Aortic smooth muscle cell (primary cell): ENCODE data around the genes HEXIM2 and ARL17B.

GRCh38 chr17:45021430-45022752, 29.5 kb downstream of the DCAKD start:
- RRBS = 14% methylated on average over 7 of the region's 67 CpGs

DNA sequence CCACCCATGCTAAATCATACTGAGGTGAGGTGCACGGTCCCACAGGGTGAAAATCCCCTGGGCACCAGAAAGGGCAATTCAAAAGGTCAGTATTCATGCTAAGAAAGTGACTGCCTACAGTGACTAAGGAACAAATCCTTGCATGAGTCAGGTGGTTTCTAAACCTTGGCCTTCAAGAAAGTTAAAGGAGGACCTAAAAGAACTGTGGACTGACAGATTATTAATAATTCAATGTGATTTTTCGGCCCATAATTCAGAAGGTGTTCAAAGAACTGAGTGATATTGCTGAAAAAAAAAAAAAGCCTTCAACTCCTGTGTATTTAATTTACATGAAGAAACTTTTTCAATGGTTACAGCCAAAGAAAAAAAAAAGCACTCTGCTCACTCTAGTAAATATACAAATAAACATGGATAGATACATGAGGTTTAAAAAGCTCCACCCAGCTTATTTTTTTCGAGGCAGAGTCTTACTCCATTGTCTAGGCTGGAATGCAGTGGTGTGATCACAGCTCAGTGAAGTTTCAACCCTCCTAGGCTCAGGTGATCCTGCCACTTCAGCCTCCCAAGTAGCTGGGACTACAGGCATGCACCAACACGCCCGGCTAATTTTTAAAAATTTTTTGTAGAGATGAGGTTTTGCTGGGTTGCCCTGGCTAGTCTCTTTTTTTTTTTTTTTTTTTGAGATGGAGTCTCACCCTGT, 4.4 kb downstream of the DCAKD start:
- RRBS = no CpG with 5 or more reads among the region's 5 CpGs

DNA sequence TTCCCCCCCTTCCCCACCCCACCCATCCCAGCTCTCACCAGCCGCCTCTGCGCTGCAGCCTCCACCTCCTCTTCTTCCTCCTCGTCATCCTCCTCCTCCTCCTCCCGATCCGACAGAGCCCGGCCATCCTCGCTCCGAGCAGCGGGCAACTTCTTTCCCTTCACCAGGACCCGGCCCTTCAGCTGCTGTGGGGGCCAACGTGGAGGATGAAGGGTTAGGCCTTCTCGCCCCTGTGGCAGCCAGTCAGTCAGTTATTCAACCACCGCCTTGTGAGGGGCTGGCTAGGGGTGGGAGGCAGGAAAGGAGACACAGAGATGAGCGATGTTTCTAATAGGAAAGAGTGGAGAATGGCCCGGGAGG, 17.0 kb downstream of the PLCD3 start:
- RRBS = 97% methylated on average over 5 of the region's 15 CpGs

GRCh38 chr17:45129302-45130566, 2.6 kb downstream of the PLCD3 start:
- RRBS = no CpG with 5 or more reads among the region's 22 CpGs

DNA sequence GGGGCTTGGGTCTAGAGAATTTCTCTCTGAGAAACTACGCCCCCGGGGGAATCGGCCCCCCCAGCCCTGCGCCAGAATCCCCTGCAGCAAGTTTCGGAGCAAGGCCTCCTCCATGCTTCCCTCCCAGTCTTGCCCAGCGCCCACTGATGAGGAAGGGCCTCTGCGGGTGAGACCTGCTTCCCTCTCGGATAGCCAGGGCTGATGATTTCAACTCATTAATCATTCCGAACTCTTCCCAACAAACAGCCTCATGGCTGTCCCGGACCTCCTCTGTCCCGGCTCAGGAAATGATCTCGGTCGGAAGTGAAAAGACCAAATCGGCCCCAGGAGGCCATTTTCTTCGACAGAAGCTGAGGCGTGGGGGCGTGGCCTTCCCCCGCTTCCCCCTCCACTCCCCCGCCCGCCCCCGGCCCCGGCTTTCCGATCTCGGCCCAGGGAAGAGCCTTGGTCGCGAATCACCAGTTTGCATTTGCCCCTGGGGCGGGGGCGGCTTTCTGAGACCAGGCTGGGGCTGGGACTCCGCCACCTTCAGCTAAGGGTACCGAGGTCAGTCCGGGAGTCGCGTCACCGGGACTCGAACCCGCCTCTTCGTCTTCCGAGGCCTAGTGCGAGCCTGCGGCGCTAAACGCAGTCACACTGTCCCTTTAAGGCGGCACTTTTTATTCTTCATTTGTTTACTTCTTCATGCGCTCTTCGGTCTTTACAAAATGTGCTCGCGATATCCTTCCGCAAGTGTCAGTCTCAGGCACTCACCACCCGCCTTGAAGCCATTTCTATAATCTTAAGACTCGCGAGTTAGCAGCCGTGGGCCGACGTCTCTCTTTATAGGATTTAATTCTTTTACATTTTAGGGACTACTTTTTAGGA, 896 bp upstream of the HEXIM1 start:
- RRBS = no CpG with 5 or more reads among the region's 54 CpGs

GRCh38 chr17:45161761-45162176, at the start of gene HEXIM2:
TSS of gene HEXIM2 (plus strand) at chr17:45161875.
- RRBS = no CpG with 5 or more reads among the region's 11 CpGs

GRCh38 chr17:45235184-45235652, 13.5 kb downstream of the FMNL1 start:
- RRBS = no CpG with 5 or more reads among the region's 5 CpGs

- RRBS = no CpG with 5 or more reads among the region's 13 CpGs
Observed at GRCh38 chr17:45254828-45255313, 7.0 kb downstream of the SPATA32 start.

GRCh38 chr17:45284280-45285329, 22.7 kb upstream of the SPATA32 start:
- RRBS = no CpG with 5 or more reads among the region's 22 CpGs

GRCh38 chr17:45380398-45380698, 52.3 kb downstream of the ARHGAP27 start:
- RRBS = no CpG with 5 or more reads among the region's 8 CpGs

GRCh38 chr17:45408570-45409428, 23.9 kb downstream of the ARHGAP27 start:
- RRBS = no CpG with 5 or more reads among the region's 11 CpGs

- RRBS = 1% methylated on average over 5 of the region's 76 CpGs
Observed at GRCh38 chr17:45620092-45620972, 129.8 kb upstream of the PLEKHM1 start.

DNA sequence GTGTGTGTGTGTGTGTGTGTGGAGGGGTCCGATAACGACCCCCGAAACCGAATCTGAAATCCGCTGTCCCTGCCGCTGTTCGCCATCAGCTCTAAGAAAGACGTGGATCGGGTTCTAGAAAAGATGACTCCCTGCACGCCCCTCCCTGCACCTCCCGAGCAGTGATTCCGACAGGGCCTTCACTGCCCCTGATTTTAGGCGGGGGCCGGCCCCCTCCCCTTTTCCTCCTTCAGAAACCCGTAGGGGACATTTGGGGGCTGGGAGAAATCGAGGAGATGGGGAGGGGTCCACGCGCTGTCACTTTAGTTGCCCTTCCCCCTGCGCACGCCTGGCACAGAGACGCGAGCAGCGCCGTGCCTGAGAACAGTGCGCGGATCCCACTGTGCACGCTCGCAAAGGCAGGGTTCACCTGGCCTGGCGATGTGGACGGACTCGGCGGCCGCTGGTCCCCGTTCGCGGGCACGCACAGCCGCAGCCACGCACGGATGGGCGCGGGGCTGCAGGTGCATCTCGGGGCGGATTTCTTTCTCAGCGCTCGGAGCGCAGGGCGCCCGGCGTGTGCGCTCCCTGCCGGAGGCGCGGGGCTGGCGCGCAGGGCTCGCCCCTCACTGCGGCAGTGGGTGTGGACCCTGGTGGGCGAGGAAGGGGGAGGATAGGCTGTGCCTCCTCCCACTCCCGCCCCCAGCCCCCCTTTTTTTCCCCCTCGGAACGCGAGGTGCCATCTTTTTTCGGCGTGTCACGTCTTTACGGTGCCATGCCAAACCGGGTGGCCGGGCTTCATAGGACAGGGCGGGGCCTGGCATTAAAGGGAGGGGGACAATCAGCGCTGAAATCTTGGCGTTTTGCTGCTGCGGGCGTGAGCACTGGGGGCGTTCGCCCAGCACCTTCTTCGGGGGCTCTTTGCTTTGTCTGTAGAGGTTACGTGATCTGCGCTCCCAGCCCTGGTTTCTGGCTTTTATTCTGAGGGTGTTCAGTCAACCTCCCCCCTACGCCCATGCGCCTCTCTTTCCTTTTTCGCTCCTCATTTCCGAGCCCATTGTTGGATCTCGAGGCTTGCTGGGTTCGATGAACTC, 1.1 kb downstream of the MAPT start:
- RRBS = no CpG with 5 or more reads among the region's 85 CpGs

GRCh38 chr17:45949030-45949593, 49.9 kb upstream of the STH start:
- RRBS = 3% methylated on average over 6 of the region's 31 CpGs

DNA sequence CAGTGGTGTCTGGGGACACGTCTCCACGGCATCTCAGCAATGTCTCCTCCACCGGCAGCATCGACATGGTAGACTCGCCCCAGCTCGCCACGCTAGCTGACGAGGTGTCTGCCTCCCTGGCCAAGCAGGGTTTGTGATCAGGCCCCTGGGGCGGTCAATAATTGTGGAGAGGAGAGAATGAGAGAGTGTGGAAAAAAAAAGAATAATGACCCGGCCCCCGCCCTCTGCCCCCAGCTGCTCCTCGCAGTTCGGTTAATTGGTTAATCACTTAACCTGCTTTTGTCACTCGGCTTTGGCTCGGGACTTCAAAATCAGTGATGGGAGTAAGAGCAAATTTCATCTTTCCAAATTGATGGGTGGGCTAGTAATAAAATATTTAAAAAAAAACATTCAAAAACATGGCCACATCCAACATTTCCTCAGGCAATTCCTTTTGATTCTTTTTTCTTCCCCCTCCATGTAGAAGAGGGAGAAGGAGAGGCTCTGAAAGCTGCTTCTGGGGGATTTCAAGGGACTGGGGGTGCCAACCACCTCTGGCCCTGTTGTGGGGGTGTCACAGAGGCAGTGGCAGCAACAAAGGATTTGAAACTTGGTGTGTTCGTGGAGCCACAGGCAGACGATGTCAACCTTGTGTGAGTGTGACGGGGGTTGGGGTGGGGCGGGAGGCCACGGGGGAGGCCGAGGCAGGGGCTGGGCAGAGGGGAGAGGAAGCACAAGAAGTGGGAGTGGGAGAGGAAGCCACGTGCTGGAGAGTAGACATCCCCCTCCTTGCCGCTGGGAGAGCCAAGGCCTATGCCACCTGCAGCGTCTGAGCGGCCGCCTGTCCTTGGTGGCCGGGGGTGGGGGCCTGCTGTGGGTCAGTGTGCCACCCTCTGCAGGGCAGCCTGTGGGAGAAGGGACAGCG, 25.2 kb downstream of the STH start:
- RRBS = no CpG with 5 or more reads among the region's 28 CpGs

DNA sequence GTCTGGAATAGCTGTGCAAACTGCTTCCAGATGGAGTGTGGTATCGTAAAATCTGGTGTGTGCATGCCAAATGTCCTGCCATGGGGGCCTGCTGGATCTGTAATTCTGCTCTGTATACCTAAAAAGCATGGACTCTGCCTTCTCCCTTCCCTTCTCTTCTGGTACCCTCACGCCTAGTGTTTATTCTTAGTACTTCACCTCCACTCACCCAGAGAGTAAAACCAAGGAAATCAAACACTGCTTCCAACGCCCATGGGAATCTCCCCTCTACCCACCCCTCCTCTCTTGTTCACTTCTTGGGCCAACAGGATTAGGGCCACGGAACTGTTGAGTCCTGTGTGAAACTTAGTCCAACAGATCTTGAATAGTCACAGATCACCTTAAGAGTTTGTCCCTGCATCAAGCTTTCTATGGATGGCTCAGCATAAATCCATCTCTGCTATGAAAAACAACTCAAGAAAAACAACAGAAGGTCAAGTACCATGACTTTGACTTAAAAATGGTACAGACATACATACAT, 38.9 kb downstream of the STH start:
- RRBS = no CpG with 5 or more reads among the region's 4 CpGs

DNA sequence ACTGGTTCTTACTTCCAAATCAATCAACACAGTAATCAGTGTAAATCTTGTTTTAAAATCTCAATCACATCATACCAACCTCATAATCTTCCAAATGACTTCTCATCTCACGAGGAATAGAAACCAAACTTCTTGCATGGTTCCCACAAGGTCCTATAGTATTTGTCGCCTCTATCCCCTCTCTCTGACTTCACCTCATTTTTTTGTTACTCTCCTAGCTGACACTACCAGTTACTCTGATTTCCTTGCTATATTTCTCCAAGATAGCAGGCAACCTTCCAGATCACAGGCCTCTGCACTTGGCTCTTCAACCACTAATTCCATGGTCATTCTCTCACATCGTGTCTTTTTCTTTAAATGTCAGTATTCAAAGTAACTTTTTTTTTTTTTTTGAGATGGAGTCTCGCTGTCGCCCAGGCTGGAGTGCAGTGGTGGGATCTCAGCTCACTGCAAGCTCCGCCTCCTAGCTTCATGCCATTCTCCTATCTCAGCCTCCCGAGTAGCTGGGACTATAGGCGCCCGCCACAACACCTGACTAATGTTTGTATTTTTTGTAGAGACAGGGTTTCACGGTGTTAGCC, 55.5 kb downstream of the STH start:
- RRBS = no CpG with 5 or more reads among the region's 10 CpGs

- RRBS = no CpG with 5 or more reads among the region's 4 CpGs
Observed at GRCh38 chr17:46098265-46098861, 94.9 kb downstream of the KANSL1 start.

GRCh38 chr17:46108914-46109577, 84.2 kb downstream of the KANSL1 start:
- RRBS = no CpG with 5 or more reads among the region's 8 CpGs

GRCh38 chr17:46361662-46361815, at the start of gene ARL17B:
TSS of gene ARL17B (minus strand) at chr17:46361766.
- RRBS = no CpG with 5 or more reads among the region's 9 CpGs